Pericardium fibroblast (primary cell): ENCODE results near the gene SACS.

- RAMPAGE, long total RNA: no peak
These were observed 63.2 kb downstream of the TUBA3C start for GRCh38 chr13:19118450-19118772.

DNA sequence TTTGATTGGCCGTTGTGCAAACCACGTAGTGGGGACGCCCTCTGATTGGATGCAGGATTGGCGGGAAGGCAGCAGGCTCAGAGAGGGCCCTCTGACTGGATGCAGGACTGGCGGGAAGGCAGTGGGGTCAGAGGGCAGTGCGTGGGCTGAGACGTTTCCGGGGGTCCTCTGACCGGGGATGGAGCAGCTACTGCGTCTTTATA is 198 bp upstream of the TUBA3C start:
- RAMPAGE, long total RNA: no peak

DNA sequence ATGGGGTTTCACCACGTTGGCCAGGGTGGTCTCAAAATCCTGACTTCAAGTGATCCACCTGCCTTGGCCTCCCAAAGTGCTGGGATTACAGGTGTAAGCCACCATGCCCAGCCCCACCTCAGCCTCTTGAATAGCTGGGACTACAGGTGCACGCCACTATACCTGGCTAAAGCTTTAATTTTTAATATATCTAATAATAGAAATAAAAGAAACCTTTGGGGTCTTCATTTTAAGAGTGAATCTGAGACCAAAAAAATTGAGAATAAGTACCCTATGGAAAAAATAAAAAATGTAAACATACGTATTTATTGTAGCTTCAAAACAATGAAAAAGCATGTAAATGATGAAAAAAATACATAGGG is 14.7 kb downstream of the ZMYM5 start:
- RAMPAGE, long total RNA: no peak

DNA sequence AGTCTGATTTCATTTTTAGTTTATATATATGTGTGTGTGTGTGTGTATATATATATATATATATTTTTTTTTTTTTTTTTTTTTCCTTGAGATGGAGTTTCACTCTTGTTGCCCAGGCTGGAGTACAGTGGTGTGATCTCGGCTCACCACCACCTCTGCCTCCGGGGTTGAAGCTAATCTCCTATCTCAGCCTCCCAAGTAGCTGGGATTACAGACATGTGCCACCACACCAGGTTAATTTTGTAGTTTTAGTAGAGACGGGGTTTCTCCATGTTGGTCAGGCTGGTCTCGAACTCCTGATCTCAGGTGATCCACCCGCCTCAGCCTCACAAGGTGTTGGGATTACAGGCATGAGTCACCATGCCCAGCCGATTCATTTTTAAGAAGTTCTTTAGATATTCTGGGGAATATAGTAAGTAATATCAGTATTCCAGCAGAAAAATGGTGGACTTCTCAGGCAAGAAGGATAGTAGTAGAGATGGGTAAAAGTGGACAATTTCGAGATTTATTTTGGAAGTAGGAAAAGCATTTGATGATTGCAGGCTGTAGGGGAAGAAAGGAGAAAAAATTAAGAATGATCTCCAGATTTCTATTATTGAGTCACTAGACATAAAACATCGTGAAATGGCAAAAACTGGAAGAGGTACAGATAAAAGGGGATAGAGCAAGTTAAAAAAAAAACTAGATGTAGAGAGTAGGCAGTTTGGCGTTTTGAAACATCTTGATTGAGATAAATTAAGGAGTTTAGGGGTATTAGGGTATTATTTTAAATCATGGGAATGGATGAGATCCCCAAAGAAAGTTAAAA is 12.9 kb downstream of the ZMYM2 start:
- RAMPAGE, long total RNA: no peak

GRCh38 chr13:20090968-20091389 is 69.9 kb downstream of the GJA3 start:
- RAMPAGE, long total RNA: no peak

DNA sequence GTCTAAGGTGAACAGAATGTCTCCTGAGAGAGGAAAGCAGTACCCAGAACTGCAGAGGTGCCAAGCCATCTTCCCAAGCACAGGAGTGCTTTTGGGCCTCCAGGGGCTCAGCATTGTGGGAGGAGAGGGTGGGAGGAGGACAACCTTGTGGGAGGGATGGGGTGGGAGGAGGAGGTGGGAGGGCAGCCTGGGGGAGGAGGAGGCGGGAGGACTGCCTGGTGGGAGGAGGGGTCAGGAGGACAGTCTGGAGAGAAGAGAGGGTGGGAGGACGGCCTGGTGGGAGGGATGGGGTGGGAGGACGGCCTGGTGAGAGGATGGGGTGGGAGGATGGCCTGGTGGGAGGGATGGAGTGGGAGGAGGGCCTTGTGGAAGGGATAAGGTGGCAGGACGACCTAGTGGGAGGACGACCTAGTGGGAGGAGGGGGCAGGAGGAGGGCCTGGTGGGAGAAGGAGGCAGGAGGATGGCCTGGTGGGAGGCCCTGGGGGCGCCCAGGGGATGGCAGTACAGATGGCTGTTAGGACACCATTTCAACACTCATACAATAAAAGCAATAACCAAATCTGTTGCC is 63.8 kb downstream of the CRYL1 start:
- RAMPAGE, long total RNA: no peak

DNA sequence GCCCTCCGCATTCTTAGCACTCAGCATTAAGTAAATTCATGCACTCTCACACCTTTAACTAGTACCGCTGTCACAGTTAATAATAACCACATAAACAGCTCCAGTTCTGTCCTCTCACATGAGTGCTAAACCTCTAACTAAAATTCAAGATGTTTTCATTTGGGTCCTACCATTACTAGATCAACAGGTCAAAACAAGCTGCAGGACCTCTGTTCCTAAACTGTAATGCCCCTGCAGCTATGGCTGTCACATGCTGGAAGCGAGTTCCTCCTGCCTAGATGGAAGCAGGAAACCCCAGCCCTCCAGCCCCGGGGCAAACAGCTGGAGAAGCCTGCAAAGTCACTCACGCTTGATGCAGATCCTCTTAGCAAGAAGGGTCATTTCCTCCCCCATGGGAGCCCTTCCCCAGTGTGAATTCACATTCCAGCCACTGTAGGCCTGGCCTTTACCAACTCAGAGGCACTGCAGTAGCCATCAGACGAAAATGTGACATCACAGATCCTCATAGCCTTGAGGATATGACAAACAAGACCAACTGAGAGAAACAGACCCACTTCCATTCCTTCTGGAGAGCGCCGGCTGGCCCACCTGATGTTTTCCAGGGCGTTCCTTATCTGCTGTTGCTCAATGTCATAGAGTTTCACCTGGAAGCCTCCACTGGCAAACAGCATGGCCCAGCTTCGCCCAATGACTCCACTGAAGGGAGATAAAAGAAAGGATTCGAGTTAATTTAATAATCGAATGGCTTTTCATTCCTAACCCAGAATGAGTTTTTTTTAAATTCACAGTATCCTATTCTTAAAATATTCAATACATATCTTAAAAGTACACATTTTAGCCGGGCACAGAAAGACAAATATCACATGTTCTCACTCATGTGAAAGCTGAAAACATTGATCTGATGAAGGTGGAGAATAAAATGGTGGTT is 13.5 kb downstream of the CRYL1 start:
- RAMPAGE, long total RNA: no peak

GRCh38 chr13:20544554-20545162 is 19.0 kb upstream of the CRYL1 start:
- RAMPAGE, long total RNA: no peak

DNA sequence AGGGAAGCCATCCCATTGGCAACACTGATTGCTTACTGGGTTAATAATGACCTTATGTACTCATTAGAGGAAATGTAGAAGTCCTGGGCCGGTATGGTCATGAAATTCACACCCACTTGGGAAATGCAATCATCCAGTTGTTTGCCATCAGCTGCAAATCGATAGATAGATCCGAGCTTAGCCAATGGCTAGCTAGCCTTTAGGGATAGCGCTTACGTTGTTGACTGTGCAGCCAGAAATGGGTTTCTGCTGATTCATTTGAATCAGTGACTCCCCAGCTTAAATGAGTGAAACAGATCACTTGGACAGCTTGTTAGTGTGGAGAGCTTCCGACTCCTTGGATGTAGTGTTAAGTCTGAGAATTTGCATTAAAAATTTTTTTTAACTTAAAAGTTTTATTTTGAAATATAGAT is 11.8 kb downstream of the IL17D start:
- RAMPAGE, long total RNA: no peak

DNA sequence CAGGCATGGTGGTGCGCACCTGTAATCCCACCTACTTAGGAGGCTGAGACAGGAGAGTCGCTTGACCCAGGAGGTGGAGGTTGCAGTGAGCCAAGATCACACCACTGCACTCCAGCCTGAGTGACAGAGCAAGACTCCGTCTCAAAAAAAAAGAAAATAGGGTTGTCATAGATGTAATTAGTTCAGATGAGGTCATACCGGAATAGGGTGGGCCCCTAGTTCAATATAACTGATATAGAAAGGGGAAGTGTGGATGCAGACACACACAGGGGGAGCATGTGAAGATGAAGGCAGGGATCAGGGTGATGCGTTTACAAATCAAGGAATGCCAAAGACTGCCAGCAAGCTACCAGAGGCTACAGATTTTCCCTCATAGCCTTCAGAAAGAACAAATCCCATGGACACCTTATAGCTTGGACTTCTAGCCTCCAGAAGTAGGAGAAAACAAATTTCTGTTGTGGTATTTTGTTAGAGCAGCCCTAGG is 24.3 kb upstream of the EEF1AKMT1 start:
- RAMPAGE, long total RNA: no peak

DNA sequence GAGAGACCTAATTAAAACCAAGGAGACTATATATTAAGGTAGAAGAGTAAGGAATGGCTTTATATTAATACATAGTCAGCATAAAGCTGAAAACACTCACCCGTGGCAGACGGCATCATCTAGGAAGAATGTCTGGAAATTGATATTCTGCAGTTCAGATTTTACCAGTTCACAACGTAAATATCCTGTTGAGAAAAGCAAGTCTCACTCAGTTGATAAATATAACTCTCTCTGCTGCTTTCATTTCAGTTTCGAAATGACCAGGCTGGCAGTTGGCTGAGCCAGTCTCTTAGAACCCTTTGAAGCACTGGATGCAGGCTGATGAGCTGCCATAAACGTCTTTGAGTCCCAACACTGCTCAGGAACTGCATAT is 128.6 kb downstream of the ZDHHC20 start:
- RAMPAGE, long total RNA: no peak

DNA sequence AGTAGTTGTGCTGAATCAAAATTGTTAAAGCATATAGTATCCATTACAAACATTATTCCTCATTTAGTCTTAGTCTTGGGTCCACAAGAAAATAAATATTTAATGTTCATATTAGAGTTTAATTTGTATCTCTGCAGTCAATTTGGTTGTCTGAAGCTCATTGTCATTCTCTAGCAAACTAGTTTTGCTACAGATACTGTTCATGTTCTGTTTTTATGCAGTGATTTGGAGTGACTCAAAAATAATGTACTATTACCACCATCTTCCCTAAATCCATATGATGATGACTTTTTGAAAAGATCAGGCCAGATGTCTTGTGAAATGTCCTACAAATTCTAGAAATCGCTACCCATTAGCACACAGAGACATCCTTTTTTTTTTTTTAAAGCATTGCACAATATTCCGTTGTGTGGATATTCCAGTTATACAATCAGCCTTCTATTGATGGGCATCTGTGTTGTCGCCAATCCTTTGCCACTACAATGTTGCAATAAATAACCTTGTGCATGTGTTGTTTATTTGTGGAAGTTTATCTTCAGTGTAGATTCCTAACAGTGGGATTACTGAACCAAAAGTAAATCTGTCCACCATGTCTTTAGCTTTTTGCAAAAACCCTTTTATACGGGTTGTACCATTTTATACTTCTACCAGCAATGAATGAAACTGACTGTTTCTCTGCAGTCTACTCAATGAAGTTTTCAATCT is 24.5 kb downstream of the ZDHHC20 start:
- RAMPAGE, long total RNA: no peak

DNA sequence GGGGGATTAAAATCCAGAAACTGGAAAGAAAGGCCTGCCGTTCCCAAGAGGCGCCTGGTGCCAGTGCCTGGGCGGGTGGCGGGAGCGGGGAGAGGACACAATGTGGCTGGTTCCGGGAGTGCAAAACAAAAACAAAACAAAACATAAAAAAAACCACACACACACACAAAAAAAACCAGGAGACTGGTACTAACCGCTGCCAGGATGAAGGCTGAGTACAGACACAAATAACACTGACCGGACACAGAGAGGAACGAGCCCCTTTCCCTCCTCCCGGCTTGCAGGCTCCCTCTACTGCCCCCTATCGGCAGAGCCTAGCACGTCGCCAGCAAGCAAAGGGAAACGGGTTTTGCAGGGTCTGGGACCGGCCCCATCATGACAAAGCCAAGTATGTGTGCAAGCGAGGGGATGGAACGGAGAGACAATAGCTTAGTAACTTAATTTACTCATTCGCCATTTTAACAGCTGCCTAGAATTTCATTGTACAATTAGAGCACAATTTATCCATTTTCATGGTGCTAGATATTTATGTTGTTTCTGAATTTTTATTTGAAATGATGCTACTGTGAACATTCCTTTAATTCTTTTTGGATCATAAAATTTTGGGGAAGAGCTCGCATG is 17.9 kb upstream of the ZDHHC20 start:
- RAMPAGE, long total RNA: no peak

- RAMPAGE, long total RNA: no peak
These were observed 462 bp downstream of the FGF9 start for GRCh38 chr13:21671294-21671775.

- RAMPAGE, long total RNA: no peak
These were observed 264.5 kb upstream of the SGCG start for GRCh38 chr13:22916351-22916704.

GRCh38 chr13:22926977-22927480 is 253.8 kb upstream of the SGCG start:
- RAMPAGE, long total RNA: no peak

GRCh38 chr13:23432960-23433909 is at the start of gene SACS:
SACS (minus strand) TSS chr13:23433702.
- RAMPAGE, long total RNA: no peak

DNA sequence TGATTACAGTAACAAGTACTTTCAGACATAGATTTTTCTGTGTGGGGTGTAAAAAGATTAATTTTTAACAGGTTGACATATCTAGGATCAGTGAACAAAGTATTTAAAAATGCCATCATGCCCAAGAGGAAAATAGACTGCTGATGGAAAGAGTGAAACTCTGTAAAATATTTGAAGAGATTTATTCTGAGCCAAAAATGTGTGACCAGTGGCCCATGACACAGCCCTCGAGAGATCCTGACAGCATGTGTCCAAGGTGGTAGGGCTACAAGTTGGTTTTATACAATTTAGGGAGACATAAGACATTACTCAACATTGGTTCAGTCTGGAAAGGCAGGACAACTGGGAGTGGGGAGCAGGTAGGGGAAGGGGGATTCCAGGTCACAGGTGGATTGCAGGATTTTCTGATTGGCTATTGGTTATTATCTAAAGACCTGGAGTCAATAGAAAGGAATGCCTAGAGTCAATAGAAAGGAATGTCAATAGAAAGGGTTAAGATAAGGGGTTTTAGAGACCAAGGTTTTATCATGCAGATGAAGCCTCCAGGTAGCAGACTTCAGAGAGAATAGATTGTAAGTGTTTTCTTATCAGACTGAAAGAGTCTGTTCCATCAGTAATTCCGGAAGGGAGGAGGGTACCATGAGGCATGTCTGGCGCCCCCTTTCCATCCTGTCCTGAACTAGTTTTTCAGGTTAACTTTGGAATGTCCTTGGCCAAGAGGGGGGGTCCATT is 29.1 kb downstream of the TNFRSF19 start:
- RAMPAGE, long total RNA: no peak

- RAMPAGE, long total RNA: no peak
These were observed 158.6 kb downstream of the TNFRSF19 start for GRCh38 chr13:23728621-23729422.

DNA sequence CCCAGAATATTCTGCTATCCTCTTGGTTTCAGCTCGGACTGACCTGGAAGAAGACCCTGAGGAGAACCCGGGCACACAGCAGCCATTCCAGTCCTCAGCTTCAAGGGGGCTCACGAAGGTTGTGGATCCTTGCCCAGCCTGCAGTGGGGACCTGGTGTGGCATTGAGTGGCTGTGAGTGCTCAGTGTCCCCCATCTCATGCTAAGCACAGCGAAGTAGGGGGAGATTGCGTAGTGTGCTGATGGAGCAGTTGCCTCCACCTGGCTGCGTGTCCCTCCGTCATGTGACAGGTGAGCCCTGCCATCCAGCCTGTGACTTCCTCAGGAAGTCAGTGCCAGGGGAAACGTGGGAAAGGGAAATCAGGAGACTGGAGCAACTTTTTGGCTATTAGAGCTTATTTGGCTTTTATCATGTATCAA is 127.0 kb upstream of the SPATA13 start:
- RAMPAGE, long total RNA: no peak